ENCODE measurements around the genes KRTAP19-5 and KRTAP8-1.

- PRO-cap: no peak
- RAMPAGE, long total RNA: no peak
Measured at GRCh38 chr21:28690798-28691463, 194.2 kb downstream of the N6AMT1 start.

DNA sequence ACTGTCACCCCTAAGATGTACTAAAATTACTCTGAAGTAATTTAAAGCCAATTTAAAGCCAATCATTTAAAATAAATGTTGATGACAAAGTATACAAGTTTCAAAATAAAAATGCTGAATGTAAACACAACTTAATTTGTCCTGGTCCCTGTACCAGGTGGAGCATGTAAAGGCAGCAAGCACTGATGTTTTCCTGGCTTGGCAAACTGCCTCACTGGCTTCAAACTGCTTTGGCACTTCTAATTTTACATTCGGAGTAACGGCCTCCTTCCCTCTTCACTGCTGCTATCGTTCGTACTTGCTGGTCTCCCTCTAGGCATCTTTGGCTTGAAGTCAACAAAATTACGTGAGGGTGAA lies 180.5 kb downstream of the N6AMT1 start:
- PRO-cap: unidirectional peak, plus-strand start at position 242 of the sequence
- RAMPAGE, long total RNA: no peak

- PRO-cap: bidirectional peak, plus-strand start at chr21:28771162, minus-strand start at chr21:28770973
- RAMPAGE, long total RNA: no peak
Measured at GRCh38 chr21:28770412-28771397, 114.5 kb downstream of the N6AMT1 start.

DNA sequence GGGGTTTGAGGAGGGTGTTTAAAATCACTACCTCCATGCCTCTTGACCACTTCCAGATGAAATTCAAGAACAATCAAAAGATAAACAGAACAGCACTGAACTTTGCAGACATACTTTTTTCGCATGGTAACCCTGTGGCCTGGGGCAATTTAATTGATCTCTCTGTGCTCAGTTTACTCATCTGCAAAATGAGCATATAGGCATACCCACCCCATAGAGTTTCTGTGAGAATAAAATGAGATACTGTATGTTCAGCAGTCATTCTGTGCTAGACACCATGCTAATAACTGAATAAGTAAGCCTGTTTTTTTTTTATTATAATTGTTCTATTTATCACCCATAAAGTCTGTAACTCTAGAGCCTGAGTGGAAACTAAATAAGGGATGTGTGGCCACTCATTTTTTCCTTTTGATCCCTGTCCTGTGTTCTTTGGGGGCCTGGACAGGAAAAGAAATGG lies 86.9 kb downstream of the N6AMT1 start:
- PRO-cap: no peak
- RAMPAGE, long total RNA: no peak

DNA sequence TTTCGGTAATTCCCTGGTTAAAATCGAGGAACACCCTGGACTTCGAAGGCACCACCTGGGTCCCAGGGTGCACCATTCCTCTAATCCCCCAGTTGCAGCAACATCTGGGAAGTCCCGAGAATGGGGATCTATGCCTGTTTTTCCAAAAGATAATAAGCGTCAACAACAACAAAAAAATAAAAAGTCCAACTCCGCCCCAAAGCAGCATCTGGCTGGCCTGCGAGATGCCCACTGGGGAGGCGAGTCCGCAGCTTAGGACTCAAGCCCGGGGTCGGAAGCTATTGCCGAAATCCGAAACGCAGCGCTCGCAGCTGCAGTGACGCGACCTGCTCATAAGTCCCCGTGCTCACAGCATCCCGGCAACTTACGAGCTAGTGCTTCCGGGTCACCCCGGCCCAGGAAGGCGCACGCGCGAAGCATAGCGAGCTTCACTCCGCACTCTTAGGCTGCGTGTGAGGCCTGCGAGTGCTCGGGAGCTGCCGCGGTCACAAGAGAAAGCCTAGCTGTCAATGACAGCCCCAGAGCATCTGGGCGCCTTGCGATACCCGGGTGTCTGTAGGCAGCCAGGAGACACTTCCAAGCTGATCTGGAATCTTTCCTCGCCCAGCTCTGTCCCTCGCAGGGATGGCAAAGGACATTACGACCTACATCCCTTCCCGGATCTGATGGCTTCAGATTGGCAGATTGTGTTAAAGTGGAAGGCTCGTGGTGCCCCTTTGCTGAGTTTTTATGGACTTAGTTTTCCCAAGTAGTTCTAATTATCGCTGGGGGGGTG lies 9.9 kb upstream of the LTN1 start:
- PRO-cap: bidirectional peak, plus-strand start at position 455 of the sequence, minus-strand start at position 358 of the sequence
- RAMPAGE, long total RNA: no peak

- PRO-cap: no peak
- RAMPAGE, long total RNA: no peak
Measured at GRCh38 chr21:29092152-29092443, 18.6 kb upstream of the CCT8 start.

DNA sequence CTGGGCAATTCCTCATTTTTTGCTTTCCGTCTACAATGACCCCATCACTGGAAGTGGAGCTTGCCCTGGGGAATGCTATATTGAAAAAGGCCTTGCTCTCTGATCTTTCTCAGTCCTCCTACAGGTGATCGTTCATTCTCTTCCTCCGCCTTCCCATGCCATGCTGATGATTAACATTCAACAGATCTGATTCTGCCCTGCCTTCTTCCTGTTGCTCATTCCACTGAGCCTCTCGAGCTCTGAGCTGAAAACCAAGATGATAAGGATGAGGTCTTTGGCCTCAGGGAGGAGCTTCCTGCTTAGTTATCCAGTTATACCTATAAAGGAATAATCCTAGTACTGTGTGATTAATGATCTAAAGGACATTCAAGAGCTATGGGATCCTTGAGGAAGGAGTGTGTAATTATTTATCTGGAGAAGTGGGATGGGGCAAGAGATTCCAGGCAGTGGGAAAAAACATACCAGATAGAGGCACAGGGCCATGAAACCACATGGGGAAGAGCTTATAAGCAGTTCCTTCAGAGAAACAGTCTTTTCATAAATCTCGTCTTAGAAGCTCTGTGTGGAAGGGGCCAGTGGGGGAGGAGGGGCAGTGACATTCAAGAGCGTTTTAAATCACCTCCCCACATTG lies 25.2 kb upstream of the MAP3K7CL start:
- PRO-cap: no peak
- RAMPAGE, long total RNA: no peak

DNA sequence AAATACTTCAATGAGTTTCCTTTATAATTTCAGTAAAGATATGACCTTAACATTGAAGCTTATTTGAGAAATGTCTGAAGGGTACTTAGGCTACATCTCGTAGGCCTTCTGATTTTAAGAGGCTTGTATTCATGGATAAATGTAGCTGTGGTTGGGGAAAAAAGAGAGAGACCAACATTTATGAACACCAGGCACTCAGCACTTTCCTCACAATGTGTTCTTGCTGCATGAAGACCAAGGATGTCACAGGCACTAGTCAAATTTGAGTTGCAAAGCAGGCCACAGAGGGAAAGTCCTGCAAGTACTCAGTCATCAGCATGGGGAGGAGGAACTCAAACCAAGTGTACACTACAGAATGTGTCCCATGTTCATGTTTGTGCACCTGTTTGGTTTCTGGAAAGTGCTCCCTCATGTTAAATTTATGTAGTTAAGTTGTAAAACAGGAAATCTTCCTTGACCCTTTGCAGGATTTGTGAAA lies 8.7 kb upstream of the MAP3K7CL start:
- PRO-cap: no peak
- RAMPAGE, long total RNA: no peak

GRCh38 chr21:29163353-29164034 lies 33.0 kb downstream of the MAP3K7CL start:
- PRO-cap: unidirectional peak, minus-strand start at chr21:29163699
- RAMPAGE, long total RNA: no peak

DNA sequence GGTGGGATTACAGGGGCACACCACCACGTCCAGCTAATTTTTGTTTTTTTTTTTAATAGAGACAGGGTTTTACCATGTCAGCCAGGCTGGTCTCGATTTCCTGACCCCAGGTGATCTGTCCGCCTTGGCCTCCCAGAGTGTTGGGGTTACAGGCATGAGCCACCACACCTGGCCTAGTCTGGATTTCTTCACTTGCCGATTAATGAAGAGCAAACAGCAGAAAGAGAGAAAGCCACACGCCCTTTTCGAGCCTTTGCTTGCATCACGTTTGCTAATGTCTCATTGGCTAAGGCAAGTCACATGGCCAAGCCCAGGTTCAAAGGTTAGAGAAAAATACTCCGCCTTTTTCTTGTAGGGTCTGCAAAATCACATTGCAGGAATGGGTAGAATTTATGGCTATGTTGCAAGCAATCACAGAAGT lies 26.9 kb upstream of the BACH1 start:
- PRO-cap: no peak
- RAMPAGE, long total RNA: no peak

GRCh38 chr21:29441445-29442006 lies 142.8 kb downstream of the BACH1 start:
- PRO-cap: no peak
- RAMPAGE, long total RNA: no peak

GRCh38 chr21:29647131-29647981 lies 292.4 kb downstream of the GRIK1 start:
- PRO-cap: no peak
- RAMPAGE, long total RNA: no peak

DNA sequence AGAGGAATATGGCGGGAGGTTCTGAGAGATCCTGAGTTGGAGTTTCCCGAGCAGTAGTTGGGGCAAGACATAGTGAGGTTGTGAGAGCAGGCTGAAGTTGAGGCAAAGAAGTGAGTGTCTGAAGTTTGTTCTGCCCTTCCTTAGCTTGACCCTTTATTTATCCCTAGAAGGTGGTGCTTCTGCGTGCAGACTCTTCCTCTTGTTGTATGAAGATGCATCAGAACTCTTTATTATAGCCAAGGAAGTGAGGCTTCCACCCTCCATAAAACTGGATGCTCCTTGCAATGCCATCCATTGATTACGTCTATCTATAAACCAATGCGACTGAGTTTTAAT lies 182 bp downstream of the KRTAP26-1 start:
- PRO-cap: no peak
- RAMPAGE, long total RNA: no peak

GRCh38 chr21:30501993-30502360 lies at the start of gene KRTAP19-5:
Gene KRTAP19-5 (minus strand): TSS chr21:30502141.
- PRO-cap: no peak
- RAMPAGE, long total RNA: no peak

- PRO-cap: no peak
- RAMPAGE, long total RNA: no peak
Measured at GRCh38 chr21:30813112-30813461, at the start of gene KRTAP8-1. Gene KRTAP8-1 (minus strand): TSS chr21:30813274.

DNA sequence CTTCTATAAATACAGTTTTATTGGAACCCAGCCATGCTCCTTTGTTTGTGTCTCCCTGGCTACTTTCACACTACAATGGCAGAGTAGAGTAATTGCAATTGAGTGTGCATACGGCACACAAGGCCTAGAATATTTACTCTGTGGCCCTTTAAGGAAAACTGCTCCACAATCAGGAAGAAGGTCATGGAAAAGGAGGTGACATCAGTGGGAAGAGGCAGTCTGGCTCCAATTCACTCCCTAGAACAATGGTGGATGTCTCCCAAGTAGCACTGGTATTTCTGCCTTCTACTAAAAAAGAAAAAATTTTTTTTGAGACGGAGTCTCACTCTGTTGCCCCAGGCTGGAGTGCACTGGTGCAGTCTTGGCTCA lies 51.3 kb downstream of the KRTAP19-8 start:
- PRO-cap: no peak
- RAMPAGE, long total RNA: no peak

DNA sequence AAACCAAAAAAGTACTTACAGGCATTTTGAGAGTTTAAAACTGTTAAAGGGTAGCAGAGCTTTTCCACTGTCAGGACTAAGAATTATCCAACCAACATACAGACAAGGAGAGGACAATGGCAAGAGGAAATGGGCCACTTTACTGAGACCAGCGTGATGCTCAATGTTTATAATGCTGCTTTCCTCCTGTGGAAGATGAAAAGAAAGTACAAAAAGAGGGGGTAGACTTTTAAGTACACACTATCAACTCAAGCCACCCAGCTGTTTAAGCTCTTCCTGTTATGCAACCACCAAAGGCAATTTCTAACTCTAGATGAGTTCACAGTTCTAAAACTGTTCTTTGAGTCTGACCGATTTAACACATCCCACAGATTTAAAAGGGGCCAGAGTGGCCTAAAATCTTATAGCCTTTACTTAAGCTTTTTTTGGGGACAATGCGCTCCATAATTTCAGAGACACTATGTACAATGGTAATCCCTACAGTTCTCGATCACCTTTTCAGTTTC lies 120.9 kb upstream of the KRTAP19-8 start:
- PRO-cap: bidirectional peak, plus-strand start at position 330 of the sequence, minus-strand start at position 289 of the sequence
- RAMPAGE, long total RNA: no peak

- PRO-cap: no peak
- RAMPAGE, long total RNA: no peak
Measured at GRCh38 chr21:31354463-31354789, 10.4 kb upstream of the TIAM1 start.

- PRO-cap: no peak
- RAMPAGE, long total RNA: no peak
Measured at GRCh38 chr21:31511340-31511540, 148.3 kb upstream of the SOD1 start.

- PRO-cap: no peak
- RAMPAGE, long total RNA: no peak
Measured at GRCh38 chr21:31654595-31655064, 4.9 kb upstream of the SOD1 start.

Measured in urinary bladder (tissue), 3 donors.